Amniotic epithelial cell (primary cell): ENCODE measurements around a stretch of chr2.

DNA sequence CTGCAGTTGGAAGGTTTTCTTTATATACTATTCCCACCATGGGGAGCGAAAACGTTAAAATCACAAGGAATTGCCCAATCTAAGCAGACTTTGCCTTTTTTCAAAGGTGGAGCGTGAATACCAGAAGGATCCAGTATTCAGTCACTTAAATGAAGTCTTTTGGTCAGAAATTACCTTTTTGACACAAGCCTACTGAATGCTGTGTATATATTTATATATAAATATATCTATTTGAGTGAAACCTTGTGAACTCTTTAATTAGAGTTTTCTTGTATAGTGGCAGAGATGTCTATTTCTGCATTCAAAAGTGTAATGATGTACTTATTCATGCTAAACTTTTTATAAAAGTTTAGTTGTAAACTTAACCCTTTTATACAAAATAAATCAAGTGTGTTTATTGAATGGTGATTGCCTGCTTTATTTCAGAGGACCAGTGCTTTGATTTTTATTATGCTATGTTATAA lies 2.1 kb downstream of the ID2 start:
- RRBS, result no CpG with 5 or more reads among the region's 3 CpGs

GRCh38 chr2:8729675-8730473 lies 48.0 kb downstream of the ID2 start:
- RRBS, result no CpG with 5 or more reads among the region's 11 CpGs

DNA sequence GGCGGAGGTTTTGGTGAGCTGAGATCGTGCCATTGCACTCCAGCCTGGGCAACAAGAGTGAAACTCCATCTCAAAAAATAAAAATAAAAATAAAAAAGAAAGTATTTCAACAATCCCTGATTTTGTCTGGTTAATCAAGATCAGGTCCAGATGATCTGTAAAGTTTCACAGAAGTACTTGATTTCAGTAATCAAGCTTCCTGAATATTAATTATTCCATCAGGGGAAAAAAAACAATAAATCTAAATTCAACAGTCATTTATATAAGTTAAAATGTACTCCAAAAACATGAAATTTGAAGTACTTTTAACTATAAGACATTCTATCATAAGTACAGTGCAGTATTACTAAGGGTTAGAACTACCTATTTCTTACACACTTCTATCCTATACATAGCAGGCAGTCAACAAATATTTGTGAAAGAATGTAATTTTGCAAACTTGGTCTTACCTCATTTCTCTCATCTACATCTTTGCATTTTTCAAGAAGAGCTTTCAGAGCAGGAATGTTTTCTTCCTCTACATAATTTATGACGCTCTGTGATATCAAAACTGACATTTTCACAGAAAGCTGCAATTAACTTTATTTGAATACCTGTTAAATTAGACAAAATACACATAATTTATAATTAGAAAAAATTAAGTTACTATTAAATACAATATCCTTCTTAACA lies 10.7 kb downstream of the KIDINS220 start:
- RRBS, result no CpG with 5 or more reads among the region's 3 CpGs

- RRBS, result no CpG with 5 or more reads among the region's 7 CpGs
Observed at GRCh38 chr2:8977692-8978453, 25.6 kb downstream of the MBOAT2 start.

DNA sequence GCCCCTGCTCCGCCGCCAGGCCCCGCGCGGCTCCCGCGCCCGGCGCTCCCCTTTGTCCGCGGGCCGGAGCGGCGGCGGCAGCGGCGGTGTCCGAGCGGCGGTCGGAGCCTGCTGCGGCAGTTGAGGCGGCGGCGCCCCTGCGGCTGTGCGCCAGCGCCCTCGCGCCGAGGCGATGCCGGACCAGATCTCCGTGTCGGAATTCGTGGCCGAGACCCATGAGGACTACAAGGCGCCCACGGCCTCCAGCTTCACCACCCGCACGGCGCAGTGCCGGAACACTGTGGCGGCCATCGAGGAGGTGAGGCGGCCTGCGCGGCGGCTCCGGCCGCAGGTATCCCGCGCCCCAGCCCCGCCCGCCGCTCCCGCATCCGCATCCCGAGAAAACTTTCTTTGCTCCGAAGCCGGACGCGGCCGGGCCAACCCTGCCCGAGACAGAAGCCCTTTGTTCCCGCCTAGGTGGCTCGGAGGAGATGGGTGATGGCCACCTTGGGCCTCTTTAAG lies 371 bp downstream of the ASAP2 start:
- RRBS, result 1% methylated on average over 33 of the region's 67 CpGs

GRCh38 chr2:9212347-9212655 lies 5.7 kb downstream of the ASAP2 start:
- RRBS, result no CpG with 5 or more reads among the region's 7 CpGs

DNA sequence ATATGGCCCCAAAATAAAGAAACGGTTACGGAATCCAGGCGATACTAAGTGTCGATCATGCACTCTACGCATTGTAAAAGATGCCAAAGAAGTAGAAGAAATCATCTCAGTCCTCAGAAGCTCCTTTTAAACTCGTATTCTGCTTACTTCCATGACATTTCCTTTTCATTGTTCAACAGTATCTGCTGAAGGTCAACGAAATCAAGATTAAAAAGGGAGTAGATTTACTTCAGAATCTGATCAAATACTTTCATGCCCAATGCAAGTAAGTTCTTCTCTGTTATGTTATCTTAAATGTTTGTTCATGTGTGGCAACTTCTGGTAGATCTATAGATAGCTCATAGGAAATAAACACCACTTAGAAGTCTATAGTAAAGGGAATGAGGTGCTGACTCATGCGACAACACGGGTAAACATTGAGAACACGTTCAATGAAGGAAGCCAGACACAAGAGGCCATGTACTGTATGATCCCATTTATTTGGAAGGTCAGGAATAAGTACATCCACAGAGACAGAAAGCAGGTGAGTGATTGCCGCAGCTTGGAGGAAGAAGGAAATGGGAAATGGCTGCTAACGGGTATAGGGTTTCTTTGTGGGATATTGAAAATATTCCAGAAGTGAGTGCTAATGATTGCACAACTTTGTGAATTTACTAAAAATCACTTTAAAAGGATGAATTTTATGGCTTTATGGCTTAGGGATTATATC lies 95.5 kb downstream of the ITGB1BP1 start:
- RRBS, result no CpG with 5 or more reads among the region's 12 CpGs

- RRBS, result no CpG with 5 or more reads among the region's 20 CpGs
Observed at GRCh38 chr2:9330763-9331390, 92.5 kb downstream of the ITGB1BP1 start.

GRCh38 chr2:9339561-9340115 lies 83.7 kb downstream of the ITGB1BP1 start:
- RRBS, result no CpG with 5 or more reads among the region's 8 CpGs

- RRBS, result no CpG with 5 or more reads among the region's 22 CpGs
Observed at GRCh38 chr2:9380513-9381766, 42.4 kb downstream of the ITGB1BP1 start.

DNA sequence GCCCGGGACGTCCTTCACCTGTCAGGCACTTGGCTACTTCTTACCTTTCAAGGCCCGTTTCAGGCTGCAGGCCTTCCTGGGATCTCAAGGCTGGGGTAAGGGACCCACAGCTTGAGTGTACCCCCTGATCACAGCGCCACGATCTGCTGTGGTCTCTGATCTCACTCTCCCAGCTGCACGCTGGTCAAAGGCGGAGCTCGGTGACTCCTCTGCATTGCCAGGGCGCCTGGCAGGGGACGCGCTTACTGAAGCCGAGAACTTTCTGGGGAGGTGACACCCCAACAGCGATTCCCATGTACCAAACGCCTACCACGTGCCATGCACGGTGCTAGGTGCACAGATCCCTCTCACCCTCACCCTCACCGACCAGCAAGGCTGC lies 904 bp downstream of the ITGB1BP1 start:
- RRBS, result 3% methylated on average over 1 of the region's 17 CpGs

- RRBS, result no CpG with 5 or more reads among the region's 6 CpGs
Observed at GRCh38 chr2:9476267-9476760, 2.0 kb downstream of the IAH1 start.

GRCh38 chr2:9539388-9540013 lies 16.1 kb downstream of the ADAM17 start:
- RRBS, result no CpG with 5 or more reads among the region's 6 CpGs

DNA sequence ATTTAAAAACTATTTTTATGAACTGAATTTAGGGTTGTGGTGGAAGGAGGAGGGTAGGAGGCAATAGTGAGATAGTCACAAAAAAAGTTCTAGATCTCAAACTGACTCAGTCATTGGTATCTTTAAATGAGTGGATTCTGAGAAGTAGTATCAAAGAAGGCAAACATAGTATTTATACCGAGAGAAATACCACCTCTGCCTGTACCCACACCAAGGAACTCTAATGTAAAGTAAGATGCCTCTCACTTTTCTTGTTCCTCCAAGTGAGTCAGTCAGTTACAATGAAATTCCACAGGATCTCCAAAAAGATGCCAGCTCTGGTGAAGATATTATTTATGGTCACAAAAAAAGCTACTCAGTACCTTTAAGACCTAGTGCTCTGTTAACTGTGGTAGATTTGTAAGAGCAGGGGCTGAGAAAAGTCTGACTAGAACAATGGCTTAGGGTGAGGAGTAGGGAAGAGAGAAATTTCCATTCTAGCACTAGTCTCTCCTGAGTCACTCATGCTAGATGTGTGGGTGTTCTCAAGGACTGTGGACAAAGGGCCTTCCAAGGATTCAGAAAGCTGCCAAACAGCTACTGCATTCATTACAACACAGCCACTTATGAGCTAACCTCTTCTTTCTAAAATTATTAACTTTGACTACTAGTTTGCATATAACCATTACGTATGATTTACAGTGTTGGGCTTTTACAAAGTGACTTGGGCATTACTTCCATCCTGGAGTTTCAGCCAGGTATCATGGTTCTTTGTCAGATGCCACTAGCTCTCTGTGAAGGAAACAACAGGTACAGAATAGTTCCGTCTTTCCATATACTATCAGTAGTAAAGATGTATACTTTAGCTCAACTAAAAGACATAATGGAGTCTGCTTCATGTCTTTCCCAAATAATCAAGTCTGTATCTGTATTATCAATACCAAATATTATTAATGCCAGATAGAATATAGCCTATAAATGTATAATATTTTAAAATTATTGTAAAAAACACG lies 36.1 kb downstream of the YWHAQ start:
- RRBS, result no CpG with 5 or more reads among the region's 4 CpGs

DNA sequence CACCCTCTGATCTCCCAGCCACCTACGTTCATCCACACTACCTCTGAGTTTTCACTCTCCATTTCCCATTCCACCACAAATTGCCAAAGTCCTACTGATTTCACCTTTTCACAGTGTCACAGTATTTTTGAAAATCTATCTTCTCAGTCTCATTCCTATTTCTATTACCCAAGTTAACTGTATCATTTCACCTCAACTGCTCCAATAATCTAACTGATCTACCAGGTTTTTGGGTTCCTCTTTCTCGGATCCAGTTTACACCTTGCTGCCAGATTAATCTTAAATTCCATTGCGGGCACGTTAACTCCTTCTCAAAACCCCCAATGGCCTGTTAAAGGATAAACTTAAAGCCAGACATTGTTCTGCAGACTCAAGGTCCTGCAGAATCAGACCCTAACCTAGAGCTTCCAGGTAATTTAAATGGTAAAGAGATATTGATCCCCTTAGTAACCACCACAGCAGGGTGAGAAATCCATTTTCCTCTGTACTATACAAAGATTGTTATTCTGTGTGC lies 18.7 kb downstream of the YWHAQ start:
- RRBS, result no CpG with 5 or more reads among the region's 4 CpGs

DNA sequence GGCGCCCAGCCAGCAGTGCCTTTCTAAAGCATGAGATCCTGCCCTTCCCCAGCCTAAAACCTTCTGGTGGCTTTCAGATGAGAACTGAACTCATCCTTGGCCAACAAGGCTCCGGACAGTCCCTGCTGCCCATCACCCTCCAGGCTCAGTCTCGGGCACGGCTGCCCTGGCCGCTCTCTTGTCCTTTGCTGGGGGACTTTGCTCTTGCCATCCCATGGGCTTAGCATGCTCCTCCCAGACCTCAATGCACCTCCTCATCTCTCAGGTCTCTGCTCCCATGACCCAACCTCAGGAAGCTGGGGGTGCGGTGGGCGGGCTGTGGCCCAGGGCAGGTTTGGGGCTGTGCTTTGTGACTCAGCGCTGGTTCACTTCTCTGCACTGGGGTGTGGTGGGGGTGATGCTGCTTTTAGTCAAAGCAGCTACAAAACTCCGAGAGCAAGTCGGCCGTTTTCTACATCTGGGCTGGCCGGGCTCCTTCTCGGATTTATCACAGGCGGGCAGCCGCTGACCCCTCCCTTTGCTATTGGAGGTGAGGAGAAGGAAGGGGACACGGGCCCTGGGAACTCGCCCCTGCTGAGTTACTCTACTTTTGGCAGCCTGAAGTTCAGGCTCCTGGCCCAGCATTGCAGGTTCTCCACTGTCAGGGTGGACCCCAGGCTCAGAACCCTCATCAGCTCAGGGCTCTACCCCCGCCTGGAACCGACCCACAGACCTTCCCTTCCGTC lies 90.7 kb upstream of the TAF1B start:
- RRBS, result no CpG with 5 or more reads among the region's 20 CpGs

GRCh38 chr2:9754033-9754566 lies 89.2 kb upstream of the TAF1B start:
- RRBS, result no CpG with 5 or more reads among the region's 24 CpGs

DNA sequence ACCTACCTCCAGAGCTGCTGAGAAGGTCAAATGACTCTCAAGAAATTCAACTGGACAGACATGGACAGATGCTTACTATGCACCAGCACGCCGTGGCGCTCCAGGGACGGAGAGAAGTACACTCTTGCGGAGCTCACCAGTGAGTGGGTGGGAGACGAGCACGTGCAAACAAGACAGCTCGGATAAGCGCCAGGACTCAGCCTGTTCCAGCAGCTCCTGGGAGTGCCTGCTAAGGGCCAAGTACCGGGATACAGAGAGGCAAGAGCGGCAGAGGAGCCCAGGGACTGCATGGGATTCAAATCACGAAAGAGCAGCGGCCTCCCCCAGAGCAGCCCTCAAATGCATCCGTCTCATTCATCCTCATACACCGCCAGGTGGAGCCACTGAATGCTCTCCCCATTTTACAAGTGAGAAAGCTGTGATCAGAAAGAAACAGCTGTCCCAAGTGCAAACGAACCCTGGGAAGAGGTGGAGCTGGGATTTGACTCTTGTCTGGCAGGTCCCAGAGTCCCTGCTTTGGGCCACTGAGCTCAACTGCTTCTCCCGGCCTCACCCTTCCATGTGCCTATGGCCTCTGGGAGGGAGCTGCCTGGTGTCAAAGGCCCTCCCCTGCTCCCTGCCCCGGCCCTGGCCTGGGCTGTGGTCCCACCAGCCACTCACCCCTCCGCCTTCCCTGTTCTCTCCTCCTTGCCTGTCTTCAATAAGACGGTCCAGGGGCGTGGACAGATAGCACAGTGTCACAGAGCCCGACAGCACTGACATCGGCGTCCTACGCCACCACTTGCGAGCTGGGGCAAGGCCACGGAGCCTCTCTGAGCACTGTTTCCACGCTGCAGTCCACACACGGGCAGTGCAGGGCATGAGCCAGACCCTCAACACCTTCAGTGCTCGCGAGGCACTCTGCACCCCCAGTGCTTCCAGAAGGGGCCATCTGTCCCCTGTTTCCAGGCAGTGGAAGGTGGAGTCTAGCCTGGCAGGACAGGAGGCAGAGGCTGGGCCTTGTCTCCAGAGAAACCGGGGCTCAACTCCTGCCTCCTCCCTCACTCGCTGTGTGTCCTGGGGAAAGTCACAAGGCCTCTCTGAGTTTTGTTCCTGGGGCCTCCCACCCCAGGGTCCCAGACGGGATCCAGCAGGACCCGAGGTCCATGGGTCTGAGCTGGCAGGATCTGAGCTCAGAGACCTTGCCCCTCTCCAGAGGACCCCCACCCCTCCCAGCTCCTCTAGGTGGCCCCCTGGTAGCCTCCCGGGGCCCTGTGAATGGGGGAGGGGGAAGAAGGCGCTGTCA lies 72.6 kb upstream of the TAF1B start:
- RRBS, result 16% methylated on average over 2 of the region's 37 CpGs

DNA sequence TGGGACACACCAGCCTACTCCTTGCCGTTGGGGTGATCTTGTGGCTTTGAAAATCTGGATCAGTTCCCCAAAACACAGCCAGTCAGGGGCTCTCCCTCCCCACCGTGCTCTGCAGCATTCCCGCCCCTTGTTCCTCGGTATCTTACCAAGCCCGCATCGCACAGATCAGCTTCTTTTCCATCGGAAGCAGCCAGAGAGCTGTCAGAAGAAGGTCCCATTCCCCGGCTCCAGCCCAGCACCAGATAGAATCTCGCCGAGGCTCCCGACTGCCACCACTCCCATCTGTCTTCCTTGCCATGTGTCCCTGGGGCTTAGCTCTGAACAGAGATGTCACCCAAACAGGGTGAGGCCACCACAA lies 70.3 kb upstream of the TAF1B start:
- RRBS, result no CpG with 5 or more reads among the region's 11 CpGs

DNA sequence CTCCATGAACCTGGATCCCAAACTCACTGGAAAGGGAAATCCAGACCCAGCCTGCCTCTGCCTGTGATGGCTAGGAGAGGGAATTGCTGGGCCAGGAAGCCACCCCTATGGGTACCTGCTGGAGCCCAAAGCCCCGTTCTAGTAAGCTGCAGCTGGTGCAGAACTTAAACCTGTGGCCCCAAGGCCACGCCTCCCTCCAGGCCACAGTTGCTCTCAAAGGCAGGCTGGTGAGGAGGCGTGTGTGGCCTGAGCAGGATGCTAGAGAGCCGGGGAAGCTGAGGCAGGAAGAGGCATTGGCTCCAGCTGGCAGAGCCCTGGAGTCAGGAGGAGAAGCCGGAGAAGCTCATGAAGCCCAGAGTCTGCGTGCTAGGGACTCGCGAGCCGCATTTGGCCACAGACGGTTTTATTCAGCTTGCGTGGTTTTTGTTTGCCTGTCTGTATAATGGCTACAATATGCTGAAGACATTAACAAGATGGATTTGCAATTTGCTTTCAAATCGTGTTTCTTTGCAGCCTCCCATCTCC lies 63.4 kb upstream of the TAF1B start:
- RRBS, result 80% methylated on average over 2 of the region's 12 CpGs